Peripheral blood mononuclear cell (primary cell): ENCODE results near the genes RGS1 and B3GALT2.

DNA sequence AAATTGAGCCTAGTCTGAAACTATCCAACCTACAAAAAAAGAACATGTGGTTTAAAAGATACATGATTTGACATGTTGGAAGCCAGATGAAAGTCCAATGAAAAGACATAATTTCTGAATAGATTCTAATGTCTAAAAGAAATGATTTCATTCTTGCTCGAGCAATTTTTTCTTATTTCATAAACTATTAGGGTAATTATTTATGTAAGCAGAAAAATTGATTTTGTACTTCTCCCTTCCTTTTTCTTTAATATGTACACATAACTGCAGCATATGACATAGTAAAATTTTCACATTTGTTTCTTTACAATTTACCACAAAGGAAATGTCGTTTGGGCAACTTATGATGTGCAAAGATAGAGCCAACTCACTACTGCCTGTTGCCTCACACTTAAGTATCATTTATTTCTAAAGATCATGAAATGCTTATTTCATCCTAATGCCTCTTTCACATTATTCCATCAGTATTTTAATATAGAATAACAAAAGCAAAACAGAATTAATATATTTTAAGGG lies 165.8 kb upstream of the HMCN1 start:
- PRO-cap, 8 experiments: peak in 1 of 8 experiments; most common plus-strand start position 370 of the sequence (in 1)

- PRO-cap, 8 experiments: no peak in any of the 8 experiments
Measured at GRCh38 chr1:185678894-185679365, 55.3 kb upstream of the HMCN1 start.

GRCh38 chr1:186344164-186344864 lies 30.7 kb downstream of the TPR start:
- PRO-cap, 8 experiments: no peak in any of the 8 experiments

- PRO-cap, 8 experiments: no peak in any of the 8 experiments
Measured at GRCh38 chr1:186374698-186374972, 418 bp downstream of the TPR start.

- PRO-cap, 8 experiments: no peak in any of the 8 experiments
Measured at GRCh38 chr1:186731879-186732109, 51.6 kb upstream of the PTGS2 start.

- PRO-cap, 8 experiments: peak in 1 of 8 experiments; most common minus-strand start chr1:186829373 (in 1)
Measured at GRCh38 chr1:186829171-186829507, 390 bp downstream of the PLA2G4A start.

GRCh38 chr1:188897389-188897789 lies 1580.3 kb downstream of the BRINP3 start:
- PRO-cap, 8 experiments: no peak in any of the 8 experiments

GRCh38 chr1:190474261-190475014 lies 3.2 kb downstream of the BRINP3 start:
- PRO-cap, 8 experiments: no peak in any of the 8 experiments

DNA sequence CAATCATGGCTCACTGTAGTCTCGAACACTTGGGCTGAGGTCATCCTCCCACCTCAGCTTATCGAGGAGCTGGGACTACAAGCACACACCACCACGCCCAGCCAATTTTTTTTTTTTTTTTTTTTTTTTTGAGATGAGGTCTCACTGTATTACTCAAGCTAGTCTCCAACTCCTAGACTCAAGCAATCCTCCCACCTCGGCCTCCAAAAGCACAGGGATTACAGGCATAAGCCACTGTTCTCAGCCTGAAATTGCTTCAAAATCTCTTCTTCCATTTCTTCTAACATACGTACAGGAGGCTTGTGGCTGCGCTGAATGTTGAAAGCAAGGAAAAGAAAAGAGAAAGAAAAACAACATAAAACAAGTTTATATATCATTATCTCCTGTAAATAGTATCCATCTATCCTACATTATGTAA lies 91.9 kb upstream of the RGS18 start:
- PRO-cap, 8 experiments: no peak in any of the 8 experiments

DNA sequence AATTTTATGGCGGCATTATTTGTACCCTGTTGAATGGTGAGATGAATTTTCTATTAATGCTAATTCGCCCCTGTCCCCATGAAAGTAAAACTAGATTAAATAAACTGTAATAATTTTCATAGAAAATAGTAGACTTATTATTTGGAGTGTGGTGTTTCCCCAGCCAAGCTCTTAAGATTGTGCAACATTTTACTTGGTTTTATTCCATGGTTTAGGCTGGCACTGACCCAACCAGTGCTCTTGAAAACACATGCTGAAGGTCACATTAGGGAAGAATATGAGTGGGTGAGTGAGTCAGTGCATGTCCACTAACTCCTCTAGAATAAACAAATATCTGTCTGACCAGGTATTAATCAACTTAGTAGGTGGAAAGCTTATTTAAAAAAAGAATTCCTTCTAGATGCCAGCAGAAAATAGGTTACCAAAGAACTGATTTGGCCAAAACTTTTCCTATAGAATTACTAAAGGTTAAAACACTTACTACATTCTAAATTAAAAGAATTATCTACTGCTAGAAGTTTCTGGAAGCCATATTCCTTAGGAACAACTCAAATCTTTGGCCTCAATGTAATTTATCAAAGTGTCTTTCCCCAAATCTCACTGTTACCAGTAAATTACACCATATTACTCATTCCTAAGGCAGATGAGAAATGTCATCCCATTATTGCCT lies 89.8 kb upstream of the RGS1 start:
- PRO-cap, 8 experiments: no peak in any of the 8 experiments

DNA sequence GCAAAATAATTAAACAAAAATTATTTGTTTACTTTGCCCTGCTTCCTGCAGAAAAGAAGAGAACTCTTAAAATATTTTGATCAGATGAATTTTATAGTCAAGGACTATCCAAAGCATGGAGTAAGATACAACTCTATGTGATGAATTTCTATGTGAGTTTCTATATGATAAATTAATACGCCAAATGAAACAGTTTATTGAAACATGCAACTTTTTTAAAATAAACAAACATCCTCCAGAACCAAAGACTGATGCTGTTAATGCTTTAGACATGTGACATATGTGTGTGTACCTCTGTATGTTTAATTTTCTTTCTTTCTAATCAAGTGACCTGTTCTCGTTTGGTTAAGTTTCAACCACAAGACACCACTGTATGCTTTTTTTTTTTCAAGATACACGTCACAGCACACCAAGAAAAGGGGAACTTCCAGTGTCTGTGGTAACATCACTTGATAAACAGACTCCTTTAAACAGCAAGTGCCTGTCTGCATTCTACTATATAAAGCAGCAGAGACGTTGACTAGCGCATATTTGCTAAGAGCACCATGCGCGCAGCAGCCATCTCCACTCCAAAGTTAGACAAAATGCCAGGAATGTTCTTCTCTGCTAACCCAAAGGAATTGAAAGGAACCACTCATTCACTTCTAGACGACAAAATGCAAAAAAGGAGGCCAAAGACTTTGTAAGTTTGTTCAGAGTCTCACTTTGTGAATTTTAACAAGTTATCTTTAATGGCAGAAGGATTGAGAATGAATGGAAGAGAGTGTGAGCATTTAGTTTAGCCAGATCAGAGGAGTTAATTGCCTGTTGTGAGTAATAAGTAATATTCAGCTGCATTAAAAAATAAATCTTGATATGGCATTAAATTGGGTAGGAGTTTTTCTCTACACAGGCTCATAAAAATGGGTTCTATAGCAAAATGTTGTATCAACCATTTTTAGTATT lies at the start of gene RGS1:
TSS of gene RGS1 (plus strand) at position 526 of the 945 bp plus-strand sequence.
- PRO-cap, 8 experiments: peak in 5 of 8 experiments; most common plus-strand start position 528 of the sequence (in 5)

- PRO-cap, 8 experiments: peak in 1 of 8 experiments; most common plus-strand start chr1:192580521 (in 1)
Measured at GRCh38 chr1:192580210-192580735, 4.7 kb downstream of the RGS1 start.

GRCh38 chr1:192626602-192627216 lies 9.2 kb upstream of the RGS13 start:
- PRO-cap, 8 experiments: no peak in any of the 8 experiments

GRCh38 chr1:192766181-192766512 lies 42.7 kb upstream of the RGS2 start:
- PRO-cap, 8 experiments: no peak in any of the 8 experiments

DNA sequence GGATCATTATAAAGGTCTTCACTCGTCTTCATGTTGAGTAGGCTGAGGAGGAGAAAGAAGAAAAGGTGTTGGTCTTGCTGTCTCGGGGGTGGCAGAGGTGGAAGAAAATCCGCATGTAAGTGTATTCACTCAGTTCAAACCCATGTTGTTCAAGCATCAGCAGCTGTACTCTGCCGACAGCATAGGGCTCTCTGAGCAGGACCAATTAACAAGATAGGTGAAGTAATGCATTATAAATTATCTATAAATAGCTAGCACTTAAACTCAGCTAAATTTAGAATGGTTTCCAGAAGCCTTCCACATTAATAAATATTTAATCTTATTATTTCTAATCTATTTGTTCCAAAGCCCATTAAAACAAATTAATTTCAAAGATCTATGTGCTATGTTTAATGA lies 116.8 kb downstream of the RGS2 start:
- PRO-cap, 8 experiments: no peak in any of the 8 experiments

- PRO-cap, 8 experiments: peak in 1 of 8 experiments; most common minus-strand start chr1:192955029 (in 1)
Measured at GRCh38 chr1:192954857-192955263, 104.3 kb downstream of the UCHL5 start.

DNA sequence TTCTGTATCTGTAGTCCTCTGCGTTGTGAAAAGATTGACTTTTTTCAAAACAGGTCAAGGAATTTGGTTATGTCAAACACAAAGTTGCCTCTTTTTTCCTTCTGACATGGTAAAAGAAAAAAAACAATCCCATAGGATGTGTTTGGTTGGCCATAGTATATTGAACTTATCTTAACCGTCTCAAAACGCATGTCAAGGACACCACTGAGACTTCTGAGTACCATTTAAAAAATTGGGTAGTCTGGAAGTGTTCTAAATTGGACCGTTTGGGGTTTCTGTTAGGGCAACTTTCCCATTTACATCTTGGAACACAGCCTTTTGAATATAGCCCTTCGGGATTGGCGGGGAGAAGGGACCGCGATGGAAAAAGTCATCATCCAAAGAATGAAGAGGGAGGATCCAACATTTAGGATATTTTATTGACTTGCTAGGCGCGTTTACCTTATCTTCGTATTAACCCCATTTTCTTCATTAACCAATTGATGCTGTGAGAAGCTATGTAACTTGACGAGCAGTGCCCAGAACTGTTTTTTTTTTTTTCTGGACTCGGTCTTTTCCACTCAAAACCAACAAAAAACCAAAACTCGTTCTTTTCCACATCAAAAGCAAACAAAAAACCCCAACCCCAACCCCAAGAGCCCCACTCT lies 844 bp upstream of the CDC73 start:
- PRO-cap, 8 experiments: no peak in any of the 8 experiments

GRCh38 chr1:193185904-193186921 lies at the start of gene B3GALT2:
B3GALT2 (minus strand) TSS chr1:193186613.
- PRO-cap, 8 experiments: peak in 3 of 8 experiments; most common minus-strand start chr1:193186611 (in 2)

- PRO-cap, 8 experiments: peak in 3 of 8 experiments; most common plus-strand start chr1:193449278 (in 2); most common minus-strand start chr1:193449076 (in 2)
Measured at GRCh38 chr1:193448627-193449710, 262.6 kb upstream of the B3GALT2 start.

DNA sequence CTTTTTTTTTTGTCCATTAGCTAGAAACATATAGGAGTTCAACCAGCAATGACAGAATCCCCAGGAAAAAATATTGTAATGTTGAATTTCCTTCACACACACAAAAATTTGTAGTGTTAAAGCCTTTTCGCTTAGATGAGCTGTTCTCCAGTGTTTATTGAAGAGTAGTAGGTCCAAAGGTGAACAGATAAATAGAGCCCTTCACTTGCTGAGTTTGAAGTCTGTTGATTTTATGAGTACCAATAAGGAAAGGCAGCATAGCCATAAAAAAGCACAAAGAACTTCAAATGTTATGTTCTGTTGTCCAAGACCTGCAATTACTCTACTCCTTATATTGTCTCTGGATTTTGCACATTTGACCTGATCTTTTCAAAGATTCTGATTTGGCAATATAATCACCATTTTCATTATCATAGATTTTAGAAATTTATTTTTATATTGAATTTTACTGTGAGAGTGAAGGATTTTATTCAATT lies 362.7 kb upstream of the B3GALT2 start:
- PRO-cap, 8 experiments: no peak in any of the 8 experiments